ENCODE results near the gene FRY.

DNA sequence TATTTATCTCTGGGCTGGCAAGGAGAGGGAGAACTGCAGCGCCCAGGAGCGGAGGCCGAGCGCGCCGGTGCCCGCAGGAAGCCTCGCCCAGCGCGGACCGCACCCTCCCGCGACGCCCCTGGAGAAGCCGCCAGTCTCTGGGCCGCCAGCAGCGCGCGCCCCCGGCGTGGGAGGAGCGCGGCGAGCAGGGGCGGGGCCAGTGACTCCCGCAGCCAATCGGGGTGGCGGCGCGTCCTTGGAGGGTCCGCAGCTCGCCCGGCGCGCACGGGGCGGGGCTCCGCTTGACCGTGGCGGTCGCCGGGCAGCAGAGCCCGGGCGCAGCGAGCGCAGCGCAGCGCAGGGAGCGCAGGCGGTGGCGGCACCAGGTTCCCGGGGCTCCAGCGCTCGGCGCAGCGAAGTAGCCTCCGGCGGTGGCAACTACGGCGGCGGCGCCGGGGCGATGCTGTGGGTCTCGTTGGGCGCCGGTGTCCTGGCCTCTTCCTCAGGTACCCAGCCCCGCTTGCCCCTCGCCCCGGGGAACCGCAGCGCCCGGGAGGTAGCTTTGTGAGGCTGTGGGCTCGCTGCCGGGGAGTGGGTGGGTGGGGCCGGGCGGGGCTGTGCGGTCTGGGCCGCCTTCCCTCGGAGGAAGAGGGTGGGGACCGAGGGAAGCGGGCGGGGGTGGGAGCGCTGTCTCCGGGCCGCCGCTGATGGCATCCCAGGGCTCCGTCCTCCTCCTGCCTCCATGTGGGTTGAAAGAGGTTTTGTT is 107.3 kb downstream of the RXFP2 start:
- RRBS = 3% methylated on average over 56 of the region's 88 CpGs

DNA sequence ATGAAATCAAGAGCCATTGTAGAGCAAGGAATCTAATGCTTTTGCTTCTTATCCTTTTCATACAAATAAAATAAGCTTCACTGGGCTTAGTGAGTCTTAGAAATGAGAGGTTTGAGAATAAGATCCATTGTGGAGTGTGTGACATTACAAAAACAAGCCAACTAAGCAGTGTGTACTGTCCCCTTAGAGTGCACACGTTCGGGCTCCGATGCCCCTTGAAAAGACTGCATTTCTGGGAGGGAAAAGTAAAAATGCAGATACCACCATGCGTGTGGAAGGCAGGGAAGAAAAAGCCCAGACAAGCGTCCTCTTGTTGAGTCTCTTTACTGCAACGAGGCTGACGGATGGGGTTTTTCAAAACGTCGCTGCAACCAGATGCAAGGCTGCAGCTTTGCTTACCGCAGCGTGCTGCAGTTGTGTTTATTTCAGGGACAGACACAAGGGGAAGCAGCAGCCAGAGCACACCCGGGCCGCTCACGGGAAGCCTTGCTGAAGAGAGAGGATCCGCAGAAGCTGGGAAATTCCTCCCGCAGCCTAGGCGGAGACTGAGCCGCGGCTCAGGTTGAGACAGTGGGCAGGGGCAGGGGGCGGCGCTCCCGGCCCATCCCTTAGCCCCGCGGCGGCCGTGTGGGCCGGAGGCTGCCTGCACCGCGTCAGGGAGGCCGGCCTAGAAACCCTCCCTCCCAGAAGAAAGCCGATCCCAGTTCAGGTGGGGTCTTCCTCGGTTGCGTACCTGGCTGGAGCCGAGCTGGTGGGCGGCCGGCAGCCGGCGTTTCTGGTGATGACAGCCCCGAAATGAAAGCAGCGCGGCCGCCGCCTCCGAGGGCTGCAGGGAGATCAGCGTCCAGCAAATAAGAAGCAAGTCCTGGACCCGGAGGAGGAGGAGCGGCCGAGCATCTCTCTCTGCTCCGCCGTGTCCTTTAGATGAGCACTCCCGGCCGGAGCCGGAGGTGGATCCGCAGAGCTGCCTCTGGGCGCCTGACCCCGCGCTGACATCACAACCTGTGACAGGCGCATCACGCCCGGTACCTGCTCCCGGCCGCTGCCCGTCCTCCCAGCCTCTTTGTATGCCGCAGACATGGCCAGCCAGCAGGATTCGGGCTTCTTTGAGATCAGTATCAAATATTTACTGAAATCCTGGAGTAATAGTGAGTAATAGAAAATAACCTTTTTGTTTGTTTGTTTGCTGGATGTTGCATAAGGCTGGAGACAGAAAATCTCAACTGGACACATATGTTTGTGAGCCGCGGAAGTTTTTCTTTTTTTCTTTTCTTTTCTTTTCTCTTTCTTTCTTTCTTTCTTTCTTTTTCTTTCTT is at the start of gene FRY:
FRY (plus strand) TSS at position 1,057 of the 1,316 bp plus-strand sequence.
- RRBS = 6% methylated on average over 16 of the region's 67 CpGs

DNA sequence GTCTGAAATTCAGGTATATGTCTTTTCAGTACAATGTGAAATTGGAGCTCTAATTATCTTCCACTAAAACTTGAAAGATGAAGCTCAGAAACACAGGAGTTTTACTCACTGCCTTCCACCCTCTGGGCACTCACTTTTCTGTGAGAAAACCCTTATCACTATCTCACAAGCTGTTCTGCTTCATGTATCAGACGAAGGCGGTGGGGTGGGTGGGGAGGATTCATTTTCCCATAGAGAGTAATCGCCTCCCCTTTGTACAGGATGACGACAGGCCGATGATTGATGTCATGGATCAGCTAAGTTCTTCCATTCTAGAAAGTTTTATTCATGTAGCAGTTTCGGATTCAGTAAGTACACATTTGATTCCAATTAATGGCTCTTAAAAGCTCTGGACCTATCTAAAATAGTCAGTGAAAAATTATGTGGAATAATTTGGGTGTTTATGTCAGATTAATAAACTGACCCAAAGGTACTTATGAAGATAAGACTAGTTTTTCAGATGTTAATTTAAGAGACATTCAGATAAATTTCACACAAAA is 139.8 kb downstream of the ZAR1L start:
- RRBS = no CpG with 5 or more reads among the region's 6 CpGs

GRCh38 chr13:32537602-32537834 is 1.1 kb downstream of the N4BP2L2 start:
- RRBS = no CpG with 5 or more reads among the region's 4 CpGs

GRCh38 chr13:32586816-32586954 is 433 bp downstream of the PDS5B start:
- RRBS = 3% methylated on average over 21 of the region's 23 CpGs

DNA sequence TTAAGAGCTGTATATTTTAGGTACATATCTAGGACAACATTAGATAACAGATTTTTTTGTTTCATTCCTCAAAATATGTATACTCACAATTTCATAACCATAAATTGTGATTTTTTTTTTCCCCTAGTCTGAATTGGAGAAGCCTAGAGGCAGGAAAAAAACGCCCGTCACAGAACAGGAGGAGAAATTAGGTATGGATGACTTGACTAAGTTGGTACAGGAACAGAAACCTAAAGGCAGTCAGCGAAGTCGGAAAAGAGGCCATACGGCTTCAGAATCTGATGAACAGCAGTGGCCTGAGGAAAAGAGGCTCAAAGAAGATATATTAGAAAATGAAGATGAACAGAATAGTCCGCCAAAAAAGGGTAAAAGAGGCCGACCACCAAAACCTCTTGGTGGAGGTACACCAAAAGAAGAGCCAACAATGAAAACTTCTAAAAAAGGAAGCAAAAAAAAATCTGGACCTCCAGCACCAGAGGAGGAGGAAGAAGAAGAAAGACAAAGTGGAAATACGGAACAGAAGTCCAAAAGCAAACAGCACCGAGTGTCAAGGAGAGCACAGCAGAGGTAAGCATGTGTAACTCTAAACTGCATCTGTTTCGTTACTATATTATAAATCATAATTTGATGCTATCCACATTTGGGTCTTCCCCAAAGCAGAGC is 183.9 kb downstream of the PDS5B start:
- RRBS = no CpG with 5 or more reads among the region's 10 CpGs

GRCh38 chr13:32902677-32903413 is 113.4 kb upstream of the KL start:
- RRBS = no CpG with 5 or more reads among the region's 11 CpGs

DNA sequence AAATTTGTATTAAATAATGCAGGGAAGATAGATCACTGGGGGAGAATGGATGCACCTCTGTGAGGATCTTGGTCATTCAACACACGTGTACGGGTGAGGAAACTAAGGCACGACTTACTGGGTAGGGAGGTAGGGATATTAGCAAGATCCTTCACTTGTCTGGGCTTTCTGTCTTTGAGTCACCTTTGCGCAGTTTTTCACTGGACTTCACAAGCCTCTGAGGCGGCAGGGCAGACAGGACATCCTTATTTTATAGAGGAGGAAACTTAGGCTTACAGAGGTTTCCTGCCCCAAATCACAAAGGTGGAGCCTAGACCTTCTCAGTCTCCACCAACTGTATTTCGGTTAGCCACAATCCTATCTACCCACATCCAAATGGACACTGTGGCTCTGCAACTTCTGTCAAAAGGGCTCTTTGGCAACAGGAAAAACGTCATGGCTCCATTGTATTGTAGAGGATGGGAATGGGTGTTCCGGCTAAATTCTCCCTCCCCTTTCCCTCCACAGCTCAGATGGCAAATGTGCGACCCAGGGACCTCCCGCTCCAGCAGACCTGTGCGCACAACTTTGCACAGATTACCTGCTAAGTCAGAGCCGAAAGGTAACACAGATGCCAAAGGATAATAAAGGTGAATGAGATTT is 1.1 kb upstream of the KL start:
- RRBS = no CpG with 5 or more reads among the region's 12 CpGs

DNA sequence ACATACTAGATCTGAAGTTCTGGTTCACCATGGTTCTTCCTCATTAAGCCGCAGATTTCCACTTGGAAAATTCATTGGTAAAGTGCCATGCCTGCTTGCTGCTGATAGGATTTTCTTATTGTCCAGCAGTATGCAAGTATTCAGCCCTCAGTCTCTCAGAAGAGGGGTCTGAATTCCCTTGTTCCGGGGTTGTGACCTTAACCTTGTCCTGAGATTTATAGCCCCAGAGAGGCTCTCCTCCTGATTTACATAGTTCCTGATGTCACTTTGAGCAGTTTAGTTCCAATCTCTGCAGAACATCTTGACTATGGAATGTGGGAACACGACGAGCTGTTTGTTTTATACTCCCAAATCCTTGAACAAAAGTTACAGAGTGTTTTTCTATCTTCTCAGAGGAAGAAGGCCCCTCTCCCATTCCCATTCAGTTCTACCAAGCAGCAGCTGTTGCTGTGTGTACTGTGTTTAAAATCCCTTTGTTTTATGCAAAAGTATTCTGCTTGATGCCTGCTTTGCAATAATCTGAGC is 74.5 kb downstream of the KL start:
- RRBS = no CpG with 5 or more reads among the region's 4 CpGs

- RRBS = no CpG with 5 or more reads among the region's 10 CpGs
These were observed 89.1 kb downstream of the KL start for GRCh38 chr13:33105100-33105882.

- RRBS = no CpG with 5 or more reads among the region's 1 CpG
These were observed 86.5 kb downstream of the STARD13 start for GRCh38 chr13:33199144-33199369.

GRCh38 chr13:33204204-33205317 is 81.0 kb downstream of the STARD13 start:
- RRBS = no CpG with 5 or more reads among the region's 19 CpGs

DNA sequence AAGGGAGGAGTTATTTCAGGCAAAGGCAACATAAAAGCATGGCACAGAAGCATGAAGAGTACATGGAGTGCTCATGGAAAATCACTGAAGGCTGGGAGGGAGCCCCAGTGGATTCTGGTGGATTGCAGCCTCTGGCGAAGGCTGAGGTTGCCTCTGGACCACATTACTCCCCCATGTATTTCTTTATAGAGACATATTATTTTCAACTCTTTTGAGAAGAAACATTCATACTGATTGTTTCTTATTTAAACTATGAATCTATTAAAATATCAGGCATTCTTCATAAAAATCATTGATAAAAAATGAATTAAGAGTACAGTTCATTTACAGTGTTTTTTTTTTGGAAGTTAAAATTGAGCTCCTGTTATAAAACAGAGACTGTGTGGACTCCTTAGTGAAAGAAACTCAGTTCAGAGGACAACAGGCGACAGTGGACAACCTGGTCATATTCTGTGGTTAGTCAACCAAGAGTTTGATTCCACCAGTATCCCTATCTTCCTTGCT is 57.4 kb downstream of the STARD13 start:
- RRBS = no CpG with 5 or more reads among the region's 2 CpGs

- RRBS = no CpG with 5 or more reads among the region's 4 CpGs
These were observed 14.5 kb downstream of the STARD13 start for GRCh38 chr13:33270884-33271566.

- RRBS = no CpG with 5 or more reads among the region's 13 CpGs
These were observed 36.7 kb upstream of the STARD13 start for GRCh38 chr13:33322086-33322820.

- RRBS = no CpG with 5 or more reads among the region's 11 CpGs
These were observed 63.6 kb upstream of the STARD13 start for GRCh38 chr13:33348920-33349806.

- RRBS = no CpG with 5 or more reads among the region's 4 CpGs
These were observed 209.2 kb upstream of the STARD13 start for GRCh38 chr13:33494696-33495253.

DNA sequence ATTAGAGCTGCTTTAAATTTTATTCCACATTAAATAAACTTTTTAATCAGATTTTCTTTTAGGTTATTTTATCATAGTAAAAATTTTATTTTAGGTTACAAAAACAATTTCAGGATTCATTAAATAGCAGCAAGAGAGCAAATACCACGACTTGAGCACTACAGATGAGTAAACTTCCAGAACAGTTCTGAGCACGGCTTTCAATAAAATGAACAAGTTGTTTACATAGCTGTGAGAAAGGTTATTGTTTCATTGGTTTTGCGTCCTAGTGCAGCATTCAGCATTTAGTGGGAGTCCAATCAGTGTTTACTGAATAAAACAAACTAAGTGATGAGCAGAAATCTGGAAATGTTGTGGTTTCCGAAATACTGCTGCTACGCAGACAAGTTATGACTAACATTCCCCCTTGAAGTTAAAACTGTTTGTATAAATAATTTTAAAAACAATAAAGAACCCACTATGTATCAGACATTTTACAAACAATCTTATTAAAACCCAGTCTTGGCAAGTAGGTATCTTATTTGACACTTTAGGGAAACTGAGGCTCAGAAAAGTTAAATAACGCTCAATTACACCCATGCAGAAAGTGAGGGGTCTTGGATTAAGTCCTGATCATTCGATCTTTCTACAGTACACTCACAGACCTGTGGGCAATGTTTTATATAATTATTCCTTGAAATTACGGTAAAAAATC is 251.5 kb upstream of the STARD13 start:
- RRBS = no CpG with 5 or more reads among the region's 8 CpGs

DNA sequence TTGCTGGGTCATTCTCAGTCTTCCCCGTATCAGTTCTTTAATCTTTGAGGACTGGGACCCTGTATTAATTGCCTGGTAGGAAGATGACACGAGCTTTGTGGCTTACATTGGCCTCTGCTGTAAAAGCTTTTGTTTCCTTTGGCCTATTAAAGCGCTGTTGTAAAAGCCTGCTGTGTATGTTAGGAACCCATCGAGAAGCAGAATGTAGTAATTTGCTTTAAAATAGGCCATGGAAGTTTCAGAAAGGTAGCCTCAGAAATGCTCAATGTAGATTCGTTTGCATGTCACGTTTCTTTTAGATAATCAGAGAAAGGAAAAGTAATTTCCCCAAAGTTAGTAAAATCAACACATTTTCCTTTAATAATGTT is 257.5 kb upstream of the STARD13 start:
- RRBS = no CpG with 5 or more reads among the region's 6 CpGs

- RRBS = no CpG with 5 or more reads among the region's 1 CpG
These were observed 119.8 kb downstream of the RFC3 start for GRCh38 chr13:33937757-33938212.